Measurements from ENCODE around the genes TFDP2 and DIPK2A.

DNA sequence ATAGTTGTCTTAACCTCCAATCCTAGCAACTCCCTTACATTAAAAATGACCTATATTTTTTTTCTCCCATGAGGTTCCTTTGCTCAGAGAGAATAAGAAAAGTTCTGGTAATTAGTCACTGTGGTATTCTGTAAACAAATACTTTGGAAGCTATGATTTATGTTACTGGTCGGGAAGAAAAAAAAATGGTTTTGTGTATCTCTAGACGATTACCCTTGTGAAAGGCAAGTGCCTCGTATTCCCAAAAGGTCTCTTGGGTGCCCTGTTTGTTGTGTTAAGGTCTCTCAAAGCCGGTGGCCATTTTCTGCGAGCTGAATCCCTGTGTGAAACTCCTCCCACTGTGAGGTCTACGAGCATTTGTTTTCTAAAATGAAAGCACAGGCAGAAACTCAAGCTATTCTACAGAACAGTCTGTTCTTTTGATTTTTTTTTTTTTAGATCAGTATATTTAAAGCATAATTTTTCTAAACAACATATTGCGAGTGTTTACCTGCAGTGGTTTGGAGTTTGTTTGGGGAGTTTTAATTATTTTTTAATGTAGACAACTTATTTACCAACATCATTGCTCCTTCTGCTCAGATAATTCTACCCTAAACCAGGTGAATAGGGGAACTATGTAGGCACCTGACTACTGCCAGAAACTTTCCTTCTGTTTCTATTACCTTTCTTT is 43.9 kb downstream of the ZBTB38 start:
- RAMPAGE, long total RNA, result no peak
- RRBS, result no CpG with 5 or more reads among the region's 7 CpGs

DNA sequence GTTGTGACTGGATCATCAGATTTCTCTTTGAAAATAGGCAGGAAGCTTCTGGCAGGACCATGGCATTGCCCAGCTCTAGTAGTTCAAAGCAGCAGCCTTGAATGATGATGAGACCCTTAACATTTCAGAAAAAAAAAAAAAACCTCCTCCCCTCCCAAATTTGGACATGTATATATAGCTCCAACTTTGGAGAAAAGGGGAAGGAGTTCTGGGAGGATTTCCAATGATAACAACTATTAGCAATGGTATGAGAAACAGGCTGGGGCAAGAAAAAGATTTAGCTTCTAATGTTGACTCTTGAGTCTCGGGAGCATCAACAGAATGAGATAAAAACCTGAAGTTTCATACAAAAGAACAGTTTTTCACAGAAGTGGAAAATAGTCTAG is 44.9 kb upstream of the RASA2 start:
- RAMPAGE, long total RNA, result no peak
- RRBS, result no CpG with 5 or more reads among the region's 1 CpG

DNA sequence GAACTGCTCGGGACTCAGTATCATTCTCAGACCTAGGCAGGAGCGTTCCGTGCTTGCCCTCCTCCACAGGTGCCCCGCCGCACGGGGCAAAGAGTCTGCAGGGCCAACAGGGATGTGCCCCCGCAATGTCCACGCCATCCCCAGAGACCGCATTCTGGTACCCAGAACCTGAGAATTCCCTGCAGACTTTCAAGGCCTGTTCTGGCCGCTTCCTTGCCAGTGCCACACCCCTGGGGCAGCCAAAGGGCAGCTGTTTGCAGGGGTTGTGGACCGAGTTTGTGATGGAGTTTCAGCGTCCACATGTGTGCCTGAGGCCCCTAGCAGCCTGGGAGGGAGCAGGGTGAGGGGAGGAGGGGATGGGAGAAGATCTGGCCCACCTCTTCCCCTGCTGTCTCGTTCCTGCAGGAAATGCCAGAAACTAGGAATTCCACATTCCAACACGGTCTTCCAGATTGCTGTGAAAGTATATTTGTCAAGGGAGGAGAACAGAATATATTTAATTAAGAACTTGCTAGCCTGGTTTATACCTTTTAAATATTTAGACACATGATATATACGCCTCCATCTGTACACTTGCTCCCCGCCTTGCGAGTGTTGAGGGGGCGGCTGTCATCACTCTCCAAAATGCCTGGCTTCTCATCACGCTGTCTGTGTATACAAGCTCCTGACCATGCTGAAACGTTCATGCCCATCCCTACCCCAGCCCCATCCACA is 31.1 kb upstream of the RASA2 start:
- RAMPAGE, long total RNA, result no peak
- RRBS, result no CpG with 5 or more reads among the region's 20 CpGs

DNA sequence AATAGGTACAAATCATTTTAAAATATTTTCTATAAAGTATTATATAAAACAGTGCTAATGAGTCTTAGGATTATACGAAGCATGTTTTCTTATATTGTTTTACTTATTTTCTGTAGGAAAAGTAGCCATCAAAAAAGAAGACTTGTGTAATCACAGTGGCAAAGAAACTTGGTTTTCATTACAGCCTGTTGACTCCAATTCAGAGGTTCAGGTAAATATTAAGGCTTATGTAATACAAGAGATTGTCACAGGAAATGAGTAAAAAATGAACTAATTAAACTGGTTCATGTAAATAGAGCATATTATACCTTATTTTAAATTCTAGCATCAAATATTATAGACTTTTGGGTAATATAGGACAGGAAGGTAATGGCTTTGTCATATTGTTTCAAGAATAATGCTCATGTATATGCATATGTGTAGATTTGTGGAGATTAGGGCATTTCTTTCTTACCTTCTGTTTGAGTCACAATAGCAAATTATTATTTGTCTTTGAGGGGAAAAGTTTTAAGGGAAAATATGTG is 42.8 kb downstream of the RASA2 start:
- RAMPAGE, long total RNA, result no peak
- RRBS, result no CpG with 5 or more reads among the region's 1 CpG

GRCh38 chr3:141659684-141660149 is 78.4 kb upstream of the RNF7 start:
- RAMPAGE, long total RNA, result no peak
- RRBS, result no CpG with 5 or more reads among the region's 28 CpGs

GRCh38 chr3:141686615-141687518 is 51.2 kb upstream of the RNF7 start:
- RAMPAGE, long total RNA, result no peak
- RRBS, result no CpG with 5 or more reads among the region's 9 CpGs

GRCh38 chr3:141710926-141711274 is 27.2 kb upstream of the RNF7 start:
- RAMPAGE, long total RNA, result no peak
- RRBS, result no CpG with 5 or more reads among the region's 4 CpGs

DNA sequence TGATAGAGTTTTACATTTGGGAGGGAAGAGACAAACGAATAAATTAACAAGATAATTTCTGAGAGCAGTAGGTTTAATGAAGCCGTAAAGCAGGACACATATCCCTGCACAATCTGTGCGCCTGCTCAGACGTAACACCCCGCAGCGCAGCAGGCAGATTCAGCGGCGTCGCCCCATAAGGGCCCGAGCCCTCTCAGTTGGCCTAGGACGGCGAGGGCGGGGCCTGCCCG is 261 bp upstream of the RNF7 start:
- RAMPAGE, long total RNA, result no peak
- RRBS, result no CpG with 5 or more reads among the region's 14 CpGs

- RAMPAGE, long total RNA, result no peak
Observed at GRCh38 chr3:141740197-141740443, 2.0 kb downstream of the RNF7 start.

GRCh38 chr3:142148728-142149910 is at the start of gene TFDP2:
TSS of gene TFDP2 (minus strand) at chr3:142149544.
- RAMPAGE, long total RNA, result no peak
- RRBS, result under 1% methylated on average over 8 of the region's 94 CpGs

GRCh38 chr3:142613473-142614070 is 17.4 kb downstream of the PLS1 start:
- RAMPAGE, long total RNA, result no peak
- RRBS, result no CpG with 5 or more reads among the region's 1 CpG

GRCh38 chr3:142623348-142623733 is 27.1 kb downstream of the PLS1 start:
- RAMPAGE, long total RNA, result no peak
- RRBS, result no CpG with 5 or more reads among the region's 1 CpG

DNA sequence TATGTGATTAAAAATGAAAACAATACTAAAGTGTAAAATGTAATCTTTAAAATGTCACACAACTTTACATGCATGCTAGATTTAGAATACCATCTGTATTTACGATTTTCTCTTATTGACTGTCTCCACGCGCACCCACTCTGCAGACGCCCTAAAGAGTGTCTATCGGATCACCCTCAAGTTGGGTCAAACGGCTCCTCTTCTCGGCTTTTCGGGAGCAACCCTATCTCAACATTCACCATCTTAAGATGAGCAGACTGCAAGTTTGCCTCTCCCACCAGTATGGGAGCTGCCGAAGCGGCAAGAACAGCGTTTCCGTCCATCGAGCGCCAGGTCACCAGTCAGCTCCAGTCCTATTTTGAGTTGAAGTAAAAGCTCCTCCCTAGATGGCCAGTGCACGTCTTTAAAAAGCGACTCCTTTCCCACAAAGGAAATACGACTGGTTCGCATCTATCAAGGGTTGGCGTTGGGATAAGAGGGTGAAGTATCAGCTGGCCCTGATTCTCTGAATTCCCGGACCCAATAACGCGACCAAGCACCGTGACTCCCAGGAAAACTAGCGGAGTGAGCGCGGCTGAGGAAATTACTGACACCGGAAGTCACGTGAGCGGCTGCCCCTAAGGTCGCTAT is 374 bp upstream of the U2SURP start:
- RAMPAGE, long total RNA, result no peak
- RRBS, result 1% methylated on average over 8 of the region's 30 CpGs

GRCh38 chr3:143026897-143027411 is 25.6 kb downstream of the U2SURP start:
- RAMPAGE, long total RNA, result no peak
- RRBS, result no CpG with 5 or more reads among the region's 4 CpGs

DNA sequence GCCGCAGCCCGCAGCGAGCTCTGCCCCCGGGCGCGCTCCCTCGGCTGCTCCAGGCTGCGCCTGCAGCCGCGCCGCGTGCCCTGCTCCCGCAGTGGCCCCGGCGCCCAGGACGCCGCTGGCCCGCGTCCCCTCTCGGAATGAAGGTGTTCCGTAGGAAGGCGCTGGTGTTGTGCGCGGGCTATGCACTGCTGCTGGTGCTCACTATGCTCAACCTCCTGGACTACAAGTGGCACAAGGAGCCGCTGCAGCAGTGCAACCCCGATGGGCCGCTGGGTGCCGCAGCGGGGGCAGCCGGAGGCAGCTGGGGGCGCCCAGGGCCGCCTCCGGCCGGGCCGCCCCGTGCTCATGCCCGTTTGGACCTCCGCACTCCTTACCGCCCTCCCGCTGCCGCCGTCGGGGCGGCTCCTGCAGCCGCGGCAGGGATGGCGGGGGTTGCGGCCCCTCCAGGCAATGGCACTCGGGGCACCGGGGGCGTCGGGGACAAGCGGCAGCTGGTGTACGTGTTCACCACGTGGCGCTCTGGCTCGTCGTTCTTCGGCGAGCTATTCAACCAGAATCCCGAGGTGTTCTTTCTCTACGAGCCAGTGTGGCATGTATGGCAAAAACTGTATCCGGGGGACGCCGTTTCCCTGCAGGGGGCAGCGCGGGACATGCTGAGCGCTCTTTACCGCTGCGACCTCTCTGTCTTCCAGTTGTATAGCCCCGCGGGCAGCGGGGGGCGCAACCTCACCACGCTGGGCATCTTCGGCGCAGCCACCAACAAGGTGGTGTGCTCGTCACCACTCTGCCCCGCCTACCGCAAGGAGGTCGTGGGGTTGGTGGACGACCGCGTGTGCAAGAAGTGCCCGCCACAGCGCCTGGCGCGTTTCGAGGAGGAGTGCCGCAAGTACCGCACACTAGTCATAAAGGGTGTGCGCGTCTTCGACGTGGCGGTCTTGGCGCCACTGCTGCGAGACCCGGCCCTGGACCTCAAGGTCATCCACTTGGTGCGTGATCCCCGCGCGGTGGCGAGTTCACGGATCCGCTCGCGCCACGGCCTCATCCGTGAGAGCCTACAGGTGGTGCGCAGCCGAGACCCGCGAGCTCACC is 1.6 kb downstream of the CHST2 start:
- RAMPAGE, long total RNA, result no peak
- RRBS, result 2% methylated on average over 14 of the region's 114 CpGs

DNA sequence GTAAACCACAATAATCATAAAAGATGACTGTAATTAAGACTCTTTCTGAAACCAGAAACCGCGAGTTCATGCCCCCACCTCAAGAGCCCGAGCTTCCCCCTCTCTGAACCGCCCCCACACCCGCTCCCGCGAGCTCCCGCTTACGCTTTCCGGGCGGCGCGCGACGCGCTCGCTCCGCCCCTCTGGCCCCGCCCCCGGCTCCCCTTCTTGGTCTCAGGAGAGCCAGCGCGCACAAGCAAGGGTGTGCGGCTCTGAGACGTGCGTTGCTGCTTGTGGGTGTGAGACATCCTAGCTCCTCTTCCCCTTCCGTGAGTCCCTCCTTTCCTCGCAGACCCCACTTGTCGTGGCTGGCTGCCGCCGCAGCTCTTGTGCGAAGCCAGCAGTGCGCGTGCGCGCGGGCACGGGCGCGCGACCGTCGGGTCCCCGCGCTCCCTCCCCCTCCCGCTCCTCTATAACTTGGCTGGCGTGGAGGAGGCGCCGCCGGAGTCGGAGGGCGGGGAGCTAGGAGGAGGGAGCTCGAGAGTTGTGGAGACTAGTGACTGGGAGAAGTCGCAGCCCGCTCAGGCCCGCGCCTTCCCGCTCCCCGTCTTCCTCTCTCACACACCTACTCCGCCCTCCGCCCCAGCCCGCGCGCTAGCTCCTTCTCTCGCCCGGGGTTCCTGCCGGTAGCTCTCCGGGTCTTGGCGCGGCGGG is at the start of gene DIPK2A:
TSS of gene DIPK2A (plus strand) at position 232 of the 693 bp plus-strand sequence.
- RAMPAGE, long total RNA, result no peak
- RRBS, result 3% methylated on average over 11 of the region's 70 CpGs

DNA sequence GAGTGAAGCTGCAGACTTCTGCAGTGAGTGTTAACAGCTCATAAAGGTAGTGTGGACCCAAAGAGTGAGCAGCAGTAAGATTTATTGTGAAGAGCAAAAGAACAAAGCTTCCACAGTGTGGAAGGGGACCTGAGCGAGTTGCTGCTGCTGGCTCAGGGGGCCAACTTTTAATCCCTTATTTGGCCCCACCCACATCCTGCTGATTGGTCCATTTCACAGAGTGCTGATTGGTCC is 937.9 kb downstream of the DIPK2A start:
- RAMPAGE, long total RNA, result no peak
- RRBS, result no CpG with 5 or more reads among the region's 1 CpG

- RAMPAGE, long total RNA, result no peak
- RRBS, result no CpG with 5 or more reads among the region's 2 CpGs
Observed at GRCh38 chr3:145436312-145436793, 724.6 kb downstream of the PLOD2 start.

DNA sequence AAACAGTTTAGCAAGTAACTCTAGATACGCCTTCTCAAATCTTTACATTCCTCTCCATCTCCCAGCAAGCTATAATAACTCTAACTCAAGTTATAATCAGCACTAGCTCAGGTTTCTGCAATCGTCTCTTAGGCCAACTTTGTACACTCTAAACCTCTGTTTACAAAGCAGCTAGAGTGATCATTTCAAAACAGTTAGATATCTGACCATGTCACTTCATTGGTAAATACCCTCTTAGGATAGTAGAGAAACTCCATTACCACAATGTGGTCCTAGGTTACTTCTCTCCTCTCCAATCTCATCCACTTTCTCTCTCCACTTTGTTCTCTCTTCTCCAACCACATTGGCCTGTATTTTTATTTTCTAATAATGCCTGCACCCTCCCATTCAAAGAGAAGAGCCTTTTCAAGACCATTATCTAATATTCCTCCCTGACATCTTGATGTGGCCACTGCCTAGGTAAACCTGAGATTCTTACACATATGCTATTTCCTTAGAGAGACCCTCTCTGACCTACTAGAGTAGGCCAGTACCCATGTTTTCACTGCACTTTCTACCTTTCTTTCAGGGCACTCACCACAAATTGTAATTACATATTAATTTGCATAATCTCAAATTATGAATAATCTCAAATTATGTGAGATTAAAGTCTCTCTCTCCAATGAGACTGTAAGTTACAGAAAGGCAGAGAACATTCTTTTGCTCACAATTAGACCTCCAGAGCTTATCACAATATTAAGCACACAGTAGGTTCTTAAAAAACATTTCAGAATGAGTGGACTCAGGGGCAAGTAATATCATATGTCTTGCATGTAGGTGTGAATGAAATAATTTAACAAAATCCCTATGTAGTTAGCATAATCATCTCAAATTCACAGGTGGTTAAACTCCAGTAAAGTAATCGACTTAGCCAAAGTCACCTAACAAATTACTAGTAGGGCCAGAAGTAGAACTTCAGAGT is 30.9 kb downstream of the PLOD2 start:
- RAMPAGE, long total RNA, result no peak
- RRBS, result no CpG with 5 or more reads among the region's 3 CpGs

DNA sequence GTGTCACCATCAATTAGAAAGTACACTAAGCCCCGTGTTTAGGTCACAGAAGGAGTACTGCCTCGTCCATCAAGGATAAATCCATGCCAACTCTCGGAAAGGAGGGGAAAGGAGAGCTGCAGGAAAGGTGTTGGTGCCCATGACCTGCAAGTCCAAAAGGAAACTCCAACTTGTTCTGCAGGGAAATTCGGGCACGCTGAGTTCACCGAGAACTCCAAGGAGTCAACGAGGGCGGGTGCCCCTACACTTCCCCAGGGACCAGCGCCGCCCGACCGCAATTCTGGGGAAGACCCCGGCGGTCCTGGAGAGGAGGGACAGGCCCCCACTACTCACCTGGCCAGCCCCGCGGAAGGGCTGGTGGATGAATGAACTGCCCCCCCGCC is 537 bp downstream of the PLOD2 start:
- RAMPAGE, long total RNA, result no peak
- RRBS, result 1% methylated on average over 3 of the region's 17 CpGs